ENCODE measurements around a stretch of chr21.

GRCh38 chr21:45086895-45087921 is 12.8 kb downstream of the ADARB1 start:
- PRO-cap = no peak
- CAGE, long polyA plus RNA = no peak

DNA sequence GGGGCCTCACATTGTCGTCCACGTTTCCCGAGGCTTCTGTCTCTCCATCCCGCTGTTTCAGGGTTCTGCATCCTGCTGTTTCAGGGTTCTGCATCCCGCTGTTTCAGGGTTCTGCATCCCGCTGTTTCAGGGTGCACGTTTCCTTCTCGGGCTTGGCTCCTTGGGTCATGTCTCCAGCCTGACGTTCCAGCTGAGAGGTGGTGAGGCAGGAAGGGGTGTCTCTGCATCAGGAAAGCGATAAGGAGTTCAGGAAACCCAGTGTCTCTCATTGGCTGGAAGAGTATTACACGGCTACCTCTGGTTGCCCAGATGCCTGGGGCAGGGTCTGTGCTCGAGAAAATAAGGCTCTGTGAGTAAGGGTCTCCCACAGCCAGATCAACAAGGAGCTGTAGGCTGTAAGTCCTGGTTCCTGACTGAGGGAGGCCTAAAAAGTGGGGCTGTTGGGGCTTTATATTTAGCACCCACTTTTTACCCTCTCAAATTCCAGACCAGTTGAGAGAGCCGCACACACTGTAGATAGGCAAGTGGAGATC is 21.2 kb downstream of the ADARB1 start:
- PRO-cap = no peak
- CAGE, long polyA plus RNA = no peak

- PRO-cap = no peak
- CAGE, long polyA plus RNA = no peak
Measured at GRCh38 chr21:45132785-45133357, 58.5 kb downstream of the ADARB1 start.

DNA sequence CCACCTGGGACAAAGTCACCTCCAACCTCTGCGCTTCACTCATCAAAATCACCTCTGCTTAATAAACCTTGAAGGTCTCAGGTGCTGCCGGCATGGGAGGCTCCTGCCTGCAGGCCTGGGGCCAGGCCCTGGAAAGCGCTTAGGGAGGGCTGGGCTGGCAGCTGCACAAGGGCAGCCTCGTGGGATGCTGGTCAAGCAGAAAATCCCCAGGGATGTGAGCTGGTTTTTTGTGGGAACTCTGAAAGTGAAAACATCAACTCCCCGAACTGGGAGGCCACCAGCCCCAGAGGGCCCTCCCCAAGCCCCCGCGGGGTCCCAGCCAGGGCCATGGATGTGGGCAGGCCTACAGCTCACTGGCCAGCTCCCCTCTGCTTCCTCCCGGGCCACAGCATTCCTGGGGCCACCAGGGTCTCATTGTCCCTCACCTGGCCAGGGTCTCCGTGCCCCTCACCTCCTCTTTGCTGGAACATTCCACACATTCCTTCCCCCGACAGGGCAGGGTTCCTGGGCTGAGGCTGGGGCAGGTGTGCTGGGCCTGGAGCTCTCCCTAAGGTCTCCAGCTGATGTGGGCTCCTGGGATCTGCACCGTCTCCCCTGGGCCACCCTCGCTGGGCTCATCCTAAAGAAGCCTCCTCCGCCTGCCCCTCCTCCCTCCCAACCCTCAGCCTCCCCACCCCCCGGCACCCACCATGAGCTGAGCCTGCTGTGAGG is 35.9 kb upstream of the POFUT2 start:
- PRO-cap = no peak
- CAGE, long polyA plus RNA = no peak

DNA sequence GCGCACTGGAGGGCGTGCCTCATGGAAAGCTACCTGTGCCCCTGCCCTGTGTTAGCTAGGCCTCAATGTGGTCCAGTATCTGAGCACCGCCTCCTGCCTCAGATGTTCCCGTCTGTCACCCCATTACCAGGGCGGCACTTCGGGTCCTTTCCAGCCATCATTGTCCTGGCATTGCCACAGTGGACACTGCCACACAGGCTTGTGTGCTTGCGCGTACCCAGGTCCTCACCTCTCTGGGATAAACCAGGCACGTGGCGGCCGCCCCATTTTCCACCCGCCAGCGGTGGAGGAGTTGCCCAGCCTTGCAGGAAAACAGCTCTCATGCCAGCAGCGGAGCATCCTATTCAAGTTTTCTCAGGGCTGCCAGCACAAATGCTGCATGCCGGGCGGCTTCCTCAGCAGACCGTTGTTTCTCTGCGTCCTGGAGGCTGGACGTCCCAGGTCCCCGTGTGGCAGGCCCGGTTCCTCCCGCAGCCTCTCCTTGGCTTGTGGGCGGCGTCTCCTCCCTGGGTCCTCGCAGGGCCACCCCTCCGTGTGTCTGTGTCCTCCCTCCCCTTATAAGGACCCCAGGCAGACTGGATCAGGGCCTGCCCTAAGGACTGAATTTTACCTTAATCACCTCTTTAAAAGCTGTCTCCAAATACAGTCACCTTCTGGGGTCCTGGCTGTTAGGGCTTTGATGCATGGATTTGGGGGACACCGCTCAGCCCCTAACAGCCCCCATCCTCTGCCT is 41.0 kb upstream of the POFUT2 start:
- PRO-cap = no peak
- CAGE, long polyA plus RNA = no peak

- PRO-cap = no peak
- CAGE, long polyA plus RNA = no peak
Measured at GRCh38 chr21:45405327-45405492, 245 bp downstream of the COL18A1 start.

- PRO-cap = no peak
- CAGE, long polyA plus RNA = no peak
Measured at GRCh38 chr21:45459652-45460093, 54.7 kb downstream of the COL18A1 start.

DNA sequence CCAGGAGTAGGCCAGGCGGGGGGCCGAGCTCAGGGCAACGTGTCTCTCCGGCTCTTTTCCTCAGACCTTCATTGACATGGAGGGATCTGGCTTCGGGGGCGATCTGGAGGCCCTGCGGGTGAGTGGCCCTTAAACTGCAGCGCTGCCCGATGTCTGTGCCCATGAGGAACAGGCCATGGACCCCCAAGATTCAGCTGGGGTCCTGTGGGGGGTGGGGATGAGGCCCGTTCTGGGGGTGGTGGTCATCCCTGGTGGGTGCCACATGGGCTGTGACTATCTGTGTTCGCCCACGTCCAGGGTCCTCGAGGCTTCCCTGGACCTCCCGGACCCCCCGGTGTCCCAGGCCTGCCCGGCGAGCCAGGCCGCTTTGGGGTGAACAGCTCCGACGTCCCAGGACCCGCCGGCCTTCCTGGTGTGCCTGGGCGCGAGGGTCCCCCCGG is 61.8 kb downstream of the SLC19A1 start:
- PRO-cap = no peak
- CAGE, long polyA plus RNA = no peak

DNA sequence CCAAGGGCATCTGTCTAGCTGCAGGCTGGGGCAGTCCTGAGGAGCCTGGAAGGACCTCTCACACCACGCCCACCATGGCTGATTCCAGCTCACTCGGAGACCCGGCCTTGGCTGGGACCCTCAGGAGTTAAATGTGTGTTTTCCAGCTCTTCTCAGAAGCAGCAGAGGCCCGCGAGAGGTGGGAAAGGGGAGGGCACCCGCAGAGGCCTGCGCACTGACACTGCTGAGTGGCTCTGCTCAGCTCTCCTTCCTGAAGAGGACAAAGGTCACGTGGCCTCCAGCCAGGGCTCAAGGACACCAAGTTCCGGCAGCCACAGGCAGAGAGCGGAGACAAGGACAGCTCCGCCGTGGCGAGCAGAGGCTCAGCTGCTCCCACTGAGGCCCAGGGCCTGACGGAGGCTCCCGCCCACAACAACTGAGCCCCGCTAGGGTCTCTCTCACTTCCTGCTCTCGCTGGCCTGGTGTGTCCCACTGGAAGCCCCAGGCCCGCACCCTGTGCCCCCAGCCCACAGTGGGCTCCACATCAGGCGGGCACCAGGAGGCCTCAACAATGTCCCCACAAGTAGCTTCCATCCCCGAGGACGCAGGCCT is 16.9 kb downstream of the SLC19A1 start:
- PRO-cap = no peak
- CAGE, long polyA plus RNA = no peak

- PRO-cap = unidirectional peak, minus-strand start at chr21:45555011
- CAGE, long polyA plus RNA = no peak
Measured at GRCh38 chr21:45554824-45555246, 12.6 kb upstream of the SLC19A1 start.

GRCh38 chr21:45607044-45607556 is 36.4 kb upstream of the PCBP3 start:
- PRO-cap = no peak
- CAGE, long polyA plus RNA = no peak

DNA sequence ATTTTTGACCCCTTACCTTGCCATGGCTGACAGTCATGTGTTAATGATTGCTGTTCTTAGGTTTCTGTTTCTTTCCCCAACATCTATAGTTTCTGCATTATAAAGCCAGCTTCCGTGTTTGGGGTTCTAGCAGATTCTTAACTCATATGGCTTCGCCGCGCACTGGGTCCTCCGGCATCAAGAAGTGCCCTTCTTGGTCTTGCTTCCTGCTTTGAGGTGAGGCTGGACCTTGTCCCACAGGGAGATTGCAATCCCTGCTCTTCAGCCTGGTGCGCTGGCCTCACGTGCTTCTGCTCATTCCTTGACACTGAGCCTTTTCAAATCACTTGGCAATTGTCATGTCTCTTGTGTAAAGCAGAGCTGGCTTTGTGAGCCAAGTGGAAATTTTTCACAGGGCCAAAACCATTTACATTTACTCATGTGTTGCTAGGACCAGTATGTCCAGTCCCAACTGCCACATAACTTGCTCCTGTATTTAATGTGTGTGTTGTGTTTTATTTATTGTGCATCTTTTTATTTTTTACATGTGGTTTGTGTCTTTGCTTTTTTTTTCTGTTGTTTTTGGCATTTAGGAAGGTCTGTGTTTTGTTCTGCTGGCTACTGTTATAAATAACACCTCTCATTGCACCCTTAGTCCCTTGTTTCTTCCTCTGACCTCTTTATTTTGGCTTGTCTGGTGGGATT is 134.9 kb upstream of the COL6A1 start:
- PRO-cap = no peak
- CAGE, long polyA plus RNA = no peak

GRCh38 chr21:45987286-45987710 is 5.7 kb downstream of the COL6A1 start:
- PRO-cap = no peak
- CAGE, long polyA plus RNA = no peak

- PRO-cap = no peak
- CAGE, long polyA plus RNA = no peak
Measured at GRCh38 chr21:45990522-45991066, 9.0 kb downstream of the COL6A1 start.

- PRO-cap = no peak
- CAGE, long polyA plus RNA = no peak
Measured at GRCh38 chr21:46003268-46004366, 22.0 kb downstream of the COL6A1 start.

GRCh38 chr21:46040495-46041067 is 57.3 kb upstream of the COL6A2 start:
- PRO-cap = no peak
- CAGE, long polyA plus RNA = no peak

GRCh38 chr21:46054393-46055059 is 43.4 kb upstream of the COL6A2 start:
- PRO-cap = no peak
- CAGE, long polyA plus RNA = no peak

DNA sequence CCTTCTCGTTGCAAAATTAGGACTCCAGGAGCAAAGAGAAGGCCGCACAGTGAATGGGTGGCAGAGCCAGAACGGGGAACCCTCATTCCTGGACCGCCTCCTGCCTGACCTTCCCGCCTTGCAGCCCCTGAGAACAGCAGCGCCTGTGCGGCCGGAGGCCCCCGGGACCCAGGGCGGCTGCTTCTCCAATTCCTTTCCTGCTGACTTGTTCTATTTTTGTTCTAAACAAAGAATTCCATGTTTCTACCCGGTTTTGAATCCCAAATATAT is 32.0 kb upstream of the COL6A2 start:
- PRO-cap = no peak
- CAGE, long polyA plus RNA = no peak

DNA sequence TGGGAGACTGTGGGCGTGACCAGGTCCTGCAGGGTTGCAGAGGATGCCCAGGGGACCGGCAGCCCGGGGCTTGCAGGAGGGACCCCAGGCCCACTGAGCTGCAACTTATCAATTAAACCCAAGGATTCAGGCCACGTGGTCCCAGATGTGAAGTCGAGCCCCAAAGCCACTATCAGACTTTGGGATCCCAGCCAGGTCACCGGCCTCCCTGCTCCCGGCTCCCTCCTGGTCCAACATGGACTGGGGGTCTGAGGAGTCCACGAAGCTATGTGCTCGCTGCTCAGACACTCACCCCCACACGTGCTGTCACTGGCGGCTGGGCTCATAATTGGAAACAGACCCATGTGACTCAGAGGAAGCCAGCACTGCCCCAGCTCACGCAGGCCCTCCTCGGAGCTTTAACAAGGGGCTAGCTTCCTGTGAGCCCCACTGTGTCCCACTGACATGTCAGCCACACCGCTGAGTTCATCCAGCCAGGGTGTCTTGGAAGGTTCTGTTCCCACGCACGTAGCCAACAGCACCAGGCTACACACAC is 18.7 kb upstream of the COL6A2 start:
- PRO-cap = no peak
- CAGE, long polyA plus RNA = no peak

DNA sequence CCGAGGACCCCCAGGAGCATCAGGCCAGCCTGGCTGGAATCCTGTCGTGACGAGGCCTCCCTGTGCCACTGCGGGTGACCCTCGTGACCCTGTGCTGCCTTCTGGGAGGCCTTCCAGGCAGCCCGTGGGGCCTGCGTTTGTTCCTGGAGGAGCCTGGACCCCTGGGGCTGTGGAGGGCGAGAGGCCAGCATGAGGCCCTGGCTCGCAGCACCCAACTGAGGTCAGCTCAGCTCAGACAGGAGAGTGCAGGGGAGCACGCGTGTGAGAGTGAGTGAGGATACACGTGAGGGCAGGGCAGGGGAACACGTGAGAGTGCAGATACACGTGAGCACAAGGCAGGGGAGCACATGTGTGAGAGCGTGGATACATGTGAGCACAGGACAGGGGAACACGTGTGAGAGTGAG is 432 bp upstream of the FTCD start:
- PRO-cap = no peak
- CAGE, long polyA plus RNA = no peak